ENCODE measurements around a stretch of chr17.

DNA sequence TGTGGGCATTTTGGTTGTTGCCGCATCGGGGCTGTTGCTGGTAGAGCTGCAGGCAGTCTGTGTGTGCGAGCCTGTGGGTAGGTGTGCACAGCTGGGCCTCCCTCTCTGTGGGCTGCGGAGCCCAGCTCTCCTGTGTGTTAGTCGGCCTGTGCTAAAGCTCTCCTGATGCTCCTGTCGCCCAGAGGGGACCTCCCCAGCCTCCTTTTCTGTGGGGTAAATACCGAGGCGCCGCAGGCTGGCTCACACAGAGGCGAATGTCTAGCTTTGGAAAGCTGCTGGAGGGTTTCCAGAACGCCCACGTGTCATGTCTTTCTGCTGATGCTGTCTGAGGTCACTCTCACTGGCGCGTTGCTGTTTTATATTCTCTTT lies 91.8 kb upstream of the ZNF750 start:
- PRO-cap = no peak

GRCh38 chr17:83012778-83013099 lies 38.8 kb downstream of the B3GNTL1 start:
- PRO-cap = no peak

- PRO-cap = bidirectional peak, plus-strand start at chr17:83052030, minus-strand start at chr17:83051718
These were observed 330 bp upstream of the B3GNTL1 start for GRCh38 chr17:83051852-83052348.

- PRO-cap = no peak
These were observed 7.4 kb downstream of the METRNL start for GRCh38 chr17:83086492-83087432.

DNA sequence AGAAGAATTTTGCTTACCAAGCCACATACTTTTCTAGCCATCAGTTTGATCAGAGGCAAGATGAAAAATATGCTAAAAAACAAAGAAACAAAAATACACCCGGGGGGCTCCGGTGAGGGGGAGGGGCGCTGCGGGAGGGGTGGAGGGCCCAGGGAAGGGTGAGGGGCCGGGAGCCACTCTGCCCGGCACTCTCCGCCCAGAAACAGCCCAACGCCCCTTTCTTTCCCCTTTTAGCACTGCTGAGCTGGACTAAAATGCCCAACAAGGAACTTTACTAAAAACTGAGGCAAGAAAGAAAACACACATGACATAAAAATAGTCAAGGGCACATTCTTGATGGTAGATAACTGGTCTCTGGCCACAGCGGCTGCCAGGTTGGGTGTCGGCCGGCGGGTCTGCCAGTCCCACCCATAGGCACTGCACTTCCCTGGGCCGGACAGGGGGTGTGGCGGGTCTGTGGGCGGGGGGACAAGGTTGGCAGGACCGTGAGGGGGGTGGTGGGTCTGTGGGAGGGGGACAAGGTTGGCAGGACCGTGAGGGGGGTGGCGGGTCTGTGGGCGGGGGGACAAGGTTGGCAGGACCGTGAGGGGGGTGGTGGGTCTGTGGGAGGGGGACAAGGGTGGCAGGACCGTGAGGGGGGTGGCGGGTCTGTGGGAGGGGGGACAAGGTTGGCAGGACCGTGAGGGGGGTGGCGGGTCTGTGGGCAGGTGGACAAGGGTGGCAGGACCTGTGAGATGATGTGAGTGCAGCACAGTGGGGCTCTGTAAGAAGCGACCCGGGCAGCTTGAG lies 20.9 kb downstream of the METRNL start:
- PRO-cap = no peak

- PRO-cap = no peak
These were observed 29.1 kb downstream of the METRNL start for GRCh38 chr17:83108538-83108833.

GRCh38 chr17:83182729-83183235 lies 103.4 kb downstream of the METRNL start:
- PRO-cap = no peak

DNA sequence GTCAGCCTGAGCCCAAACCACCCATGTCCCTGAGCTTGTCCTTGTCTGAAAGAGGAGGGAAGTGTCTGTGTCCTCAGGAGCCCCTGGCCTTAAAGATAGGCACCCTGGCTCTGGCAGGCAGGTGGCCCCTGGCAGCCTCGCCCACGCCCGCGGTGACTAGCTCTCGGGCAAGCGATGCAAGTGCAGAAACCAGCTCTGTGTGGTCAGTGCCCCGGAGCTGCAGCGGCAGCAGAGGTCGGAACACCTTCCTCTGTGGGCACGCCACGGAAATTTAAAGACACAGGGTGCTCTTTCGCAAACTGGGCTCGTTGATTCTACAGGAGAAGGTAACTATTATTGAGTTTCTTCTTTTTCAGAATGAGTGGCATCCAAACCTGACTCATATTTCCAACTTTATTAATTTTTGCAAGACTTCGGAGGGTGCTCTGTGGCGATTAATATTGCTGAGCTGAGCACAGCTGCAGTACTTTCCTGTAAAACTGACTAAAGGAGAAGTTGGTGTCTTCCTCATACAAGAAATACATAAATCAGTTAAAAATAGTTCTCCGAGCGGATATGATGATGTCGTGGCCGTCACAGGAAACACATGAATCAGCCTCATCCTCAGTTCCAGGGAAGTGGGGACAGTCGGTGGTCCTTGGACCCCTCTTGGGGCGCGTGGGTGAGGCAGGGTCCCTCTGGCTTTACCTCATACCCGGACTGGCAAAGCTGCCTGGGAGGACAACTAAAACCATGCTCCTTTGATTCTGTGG lies 120.2 kb downstream of the METRNL start:
- PRO-cap = bidirectional peak, plus-strand start at position 206 of the sequence, minus-strand start at position 91 of the sequence; bidirectional peak, plus-strand start at position 260 of the sequence, minus-strand start at position 273 of the sequence; bidirectional peak, plus-strand start at position 626 of the sequence, minus-strand start at position 481 of the sequence

GRCh38 chr17:83200199-83200926 lies 121.0 kb downstream of the METRNL start:
- PRO-cap = unidirectional peak, plus-strand start at chr17:83200312; bidirectional peak, plus-strand start at chr17:83200383, minus-strand start at chr17:83200371; bidirectional peak, plus-strand start at chr17:83200541, minus-strand start at chr17:83200547